Pericardium fibroblast (primary cell): ENCODE measurements around the genes KLHL14 and INO80C.

GRCh38 chr18:32772829-32773564, at the start of gene KLHL14:
KLHL14 (minus strand) TSS chr18:32773023.
- RAMPAGE, long total RNA = no peak

DNA sequence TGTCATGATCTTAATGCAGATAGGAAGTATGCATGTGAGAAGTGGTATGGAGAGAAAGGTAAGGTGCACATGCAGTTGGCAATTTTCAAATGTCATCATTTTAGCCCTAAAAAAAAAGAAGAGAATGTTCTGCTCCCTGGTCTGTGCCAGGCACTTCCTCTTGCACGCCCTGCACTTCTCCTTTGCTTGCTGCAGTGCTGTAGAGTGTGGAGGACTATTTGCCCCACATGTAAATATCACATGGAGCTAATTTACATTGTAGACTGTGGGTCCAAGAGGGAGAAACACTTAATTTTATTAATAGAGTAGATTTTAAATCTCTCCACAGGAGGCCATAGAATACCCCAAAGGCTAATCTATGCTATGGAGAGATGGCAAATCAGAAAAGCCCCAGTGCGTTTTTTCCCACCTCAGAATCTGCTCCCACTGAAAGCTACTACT, 137.0 kb upstream of the KLHL14 start:
- RAMPAGE, long total RNA = no peak

DNA sequence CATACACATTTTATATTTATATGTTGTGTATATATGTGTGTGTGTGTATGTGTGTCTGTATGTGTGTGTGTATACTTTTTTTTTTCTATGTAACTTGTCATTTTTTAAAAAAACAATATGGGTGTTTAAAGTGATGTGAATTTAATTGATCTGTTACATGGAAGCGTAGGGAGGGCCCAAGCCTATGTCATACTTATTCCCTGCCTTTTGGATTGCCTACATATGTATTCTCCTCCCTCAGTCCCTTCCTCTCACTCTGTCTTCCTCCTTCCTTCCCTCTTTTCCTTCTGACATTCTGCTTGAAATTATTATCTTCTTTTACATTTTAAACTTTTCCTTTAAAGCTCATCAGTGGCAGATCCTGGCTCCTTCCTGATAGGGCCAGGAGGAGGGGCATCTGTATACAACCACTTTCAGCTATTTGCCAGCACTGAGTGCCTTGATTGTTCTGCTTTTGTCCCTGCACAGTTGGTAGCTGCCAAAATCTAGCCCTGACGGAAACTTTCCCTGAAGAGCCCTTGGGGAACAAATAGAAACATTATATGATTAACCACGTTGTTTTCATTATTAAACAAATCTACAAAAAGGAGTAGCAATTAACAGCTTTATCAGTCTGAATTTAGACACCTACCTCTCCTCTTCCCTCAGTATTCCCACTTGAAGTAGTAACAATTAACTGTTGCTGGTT, 7.0 kb downstream of the ASXL3 start:
- RAMPAGE, long total RNA = no peak

GRCh38 chr18:34711063-34711364, 916 bp downstream of the DTNA start:
- RAMPAGE, long total RNA = no peak

GRCh38 chr18:34774312-34774511, 64.1 kb downstream of the DTNA start:
- RAMPAGE, long total RNA = no peak

GRCh38 chr18:34909709-34910383, 131.4 kb upstream of the MAPRE2 start:
- RAMPAGE, long total RNA = no peak

DNA sequence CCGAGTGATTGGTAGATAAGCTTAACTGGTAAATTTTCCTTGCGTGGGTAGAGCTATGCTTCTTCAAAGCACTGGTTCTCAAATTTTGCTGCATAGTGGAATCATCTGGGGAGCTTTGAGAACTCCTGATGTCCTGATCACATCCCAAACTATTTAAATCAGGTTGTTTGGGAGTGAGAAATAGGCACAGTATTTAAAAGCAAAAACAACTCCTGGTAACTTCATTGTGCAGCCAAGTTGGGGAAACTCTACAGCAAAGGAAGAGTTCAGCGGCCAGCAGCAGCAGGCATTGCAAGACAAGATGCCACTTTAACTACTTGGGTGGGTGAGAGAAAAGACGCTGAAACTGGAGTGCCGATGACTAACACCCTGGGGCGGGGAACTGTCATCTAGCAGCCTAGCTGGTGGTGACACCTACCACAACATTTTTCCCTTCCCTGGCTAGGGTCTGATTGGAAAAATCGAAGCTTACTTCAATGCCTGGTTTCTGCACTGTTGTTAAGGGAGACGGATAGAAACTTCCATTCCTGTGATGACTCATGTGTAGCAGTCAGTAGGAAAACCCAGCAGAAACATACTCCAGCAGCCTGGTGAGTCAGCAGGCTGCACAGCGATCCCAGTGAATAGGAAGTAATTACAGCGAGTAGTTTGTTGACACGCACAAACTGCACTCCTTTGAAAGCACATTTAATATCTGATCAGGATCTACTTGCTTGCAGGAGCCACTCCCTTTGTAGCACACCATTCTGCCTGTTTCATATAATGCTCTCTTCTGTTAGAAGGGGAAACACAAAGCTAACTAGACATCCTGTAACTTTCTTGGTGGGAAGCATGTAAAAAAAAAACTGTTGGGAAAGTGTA, 62.2 kb upstream of the MAPRE2 start:
- RAMPAGE, long total RNA = no peak

GRCh38 chr18:35046420-35047101, 5.3 kb downstream of the MAPRE2 start:
- RAMPAGE, long total RNA = no peak

DNA sequence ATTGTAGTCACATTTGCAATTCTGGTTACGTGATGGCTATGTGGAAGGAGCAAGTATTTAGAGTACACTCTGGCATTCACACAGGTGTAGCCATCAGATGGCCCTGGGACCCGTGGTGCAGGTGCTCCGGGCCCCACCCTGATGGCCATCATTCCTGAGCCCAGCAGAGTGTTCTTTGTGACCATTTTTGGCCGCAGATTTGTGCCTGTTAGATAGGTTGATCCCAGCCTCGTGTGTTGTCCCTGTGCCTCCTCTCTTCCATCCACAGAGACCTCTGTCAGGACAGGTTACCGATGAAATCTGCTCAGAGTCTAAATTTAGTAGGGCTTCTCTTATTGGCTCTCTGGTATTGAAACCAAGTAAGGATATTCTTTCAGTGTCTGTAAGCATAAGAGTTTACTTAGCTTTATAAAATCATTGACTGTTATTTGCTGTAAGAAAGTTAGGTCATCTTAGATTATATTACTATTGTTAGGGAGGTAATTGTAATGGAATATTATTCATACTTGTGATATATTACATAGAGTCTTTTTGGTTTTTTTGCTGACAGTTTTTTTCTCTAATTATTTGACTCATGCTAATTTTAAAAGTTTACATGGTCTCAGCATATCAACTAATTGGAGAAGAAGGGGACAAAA, 34.0 kb downstream of the MAPRE2 start:
- RAMPAGE, long total RNA = no peak

GRCh38 chr18:35084510-35085048, 43.4 kb downstream of the MAPRE2 start:
- RAMPAGE, long total RNA = no peak

DNA sequence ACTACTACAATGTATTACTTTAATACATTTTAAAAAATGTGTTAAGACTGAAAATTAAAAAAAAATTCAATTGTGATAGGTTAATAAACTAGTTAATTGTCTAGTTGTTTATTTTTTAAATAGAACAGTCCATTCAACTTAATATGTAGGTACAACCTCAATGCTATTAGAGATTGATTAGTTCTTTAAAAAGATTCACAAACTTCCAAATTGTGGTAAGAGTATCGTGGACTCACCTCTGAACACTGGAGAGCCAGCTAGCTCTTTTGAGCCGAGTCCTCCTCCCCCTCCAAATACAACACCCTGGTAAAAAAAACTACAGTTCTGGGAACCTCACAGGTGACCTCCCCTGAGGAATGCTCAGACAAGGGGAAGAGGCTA, 8.5 kb downstream of the ZNF24 start:
- RAMPAGE, long total RNA = no peak

- RAMPAGE, long total RNA = no peak
Measured at GRCh38 chr18:35464678-35465287, 33.0 kb downstream of the INO80C start.

- RAMPAGE, long total RNA = no peak
Measured at GRCh38 chr18:35497469-35498468, at the start of gene INO80C. INO80C (minus strand) TSS chr18:35497960.

DNA sequence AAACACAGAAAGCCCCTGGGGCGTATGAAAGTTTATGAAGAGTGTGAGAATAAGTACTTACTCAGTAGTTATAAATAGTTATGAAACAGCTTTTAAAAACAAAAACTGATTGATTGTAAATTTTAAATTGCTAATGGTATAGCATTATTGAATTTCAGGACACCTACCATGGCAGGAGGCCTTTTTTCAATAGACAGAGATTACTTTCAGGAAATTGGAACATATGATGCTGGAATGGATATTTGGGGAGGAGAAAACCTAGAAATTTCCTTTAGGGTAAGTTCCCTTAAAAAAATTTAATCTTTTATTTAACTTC, 107.4 kb downstream of the GALNT1 start:
- RAMPAGE, long total RNA = no peak

GRCh38 chr18:35884191-35884563, 88.3 kb upstream of the C18orf21 start:
- RAMPAGE, long total RNA = no peak

- RAMPAGE, long total RNA = no peak
Measured at GRCh38 chr18:36126294-36127280, 2.6 kb downstream of the SLC39A6 start.

GRCh38 chr18:36165378-36165778, 21.9 kb upstream of the MOCOS start:
- RAMPAGE, long total RNA = no peak

- RAMPAGE, long total RNA = no peak
Measured at GRCh38 chr18:36186390-36187241, 681 bp upstream of the MOCOS start.

DNA sequence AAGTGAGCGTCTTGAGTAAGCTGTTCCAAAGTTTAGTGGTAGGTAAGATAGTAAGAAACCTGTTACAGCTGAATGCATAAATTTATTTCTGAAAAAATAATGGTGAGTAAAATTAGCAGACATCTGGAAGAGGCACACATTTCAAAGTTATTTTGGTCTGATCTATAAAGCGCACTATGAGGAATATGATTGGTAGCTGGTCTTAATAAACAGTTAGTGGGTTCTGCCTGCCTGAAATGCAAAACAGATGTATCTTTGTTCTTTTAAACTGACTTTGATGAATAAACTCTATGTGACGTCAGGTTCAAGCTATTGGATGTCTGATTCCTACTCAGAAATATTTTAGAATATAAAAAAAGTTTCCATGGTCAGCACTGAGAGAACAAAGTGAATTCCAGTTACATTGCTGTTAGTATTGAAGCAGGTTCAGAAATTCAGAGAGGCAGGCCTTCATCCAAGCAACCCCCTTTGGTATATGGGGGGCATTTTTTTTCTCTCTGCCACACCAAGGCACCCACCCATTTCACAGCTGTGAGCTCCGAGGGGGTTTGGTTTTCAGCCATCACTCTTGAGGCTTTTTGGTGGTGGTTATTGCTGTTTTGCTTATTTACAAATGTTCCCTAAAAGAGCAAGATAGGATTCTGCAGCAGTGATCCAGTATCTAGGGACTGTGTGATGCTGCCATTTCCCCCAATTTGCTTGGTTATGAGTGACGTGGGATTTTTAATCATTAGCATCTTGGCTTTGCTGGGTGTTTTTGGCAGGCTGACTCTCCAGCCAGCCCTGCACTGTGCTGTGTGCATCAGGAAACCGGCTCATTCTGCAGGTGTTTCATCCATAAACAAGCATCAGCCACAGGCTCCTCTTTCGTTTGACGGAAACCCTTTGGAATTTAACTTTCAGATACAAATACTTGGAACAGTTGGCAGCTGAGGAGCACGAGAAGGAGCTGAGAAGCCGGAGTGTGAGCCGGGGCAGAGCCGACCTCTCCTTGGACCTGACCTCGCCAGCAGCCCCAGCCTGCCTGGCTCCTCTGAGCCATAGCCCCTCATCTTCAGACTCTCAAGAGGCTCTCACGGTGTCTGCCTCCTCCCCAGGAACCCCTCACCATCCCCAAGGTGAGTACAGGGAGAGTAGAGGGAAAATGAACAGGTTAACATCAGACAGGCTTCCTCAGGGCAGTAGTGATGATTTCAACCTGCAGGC, 136.1 kb downstream of the TPGS2 start:
- RAMPAGE, long total RNA = no peak

- RAMPAGE, long total RNA = no peak
Measured at GRCh38 chr18:36829318-36829626, 345 bp downstream of the KIAA1328 start.